PC-3 (cell line): ENCODE measurements around a stretch of chr1.

DNA sequence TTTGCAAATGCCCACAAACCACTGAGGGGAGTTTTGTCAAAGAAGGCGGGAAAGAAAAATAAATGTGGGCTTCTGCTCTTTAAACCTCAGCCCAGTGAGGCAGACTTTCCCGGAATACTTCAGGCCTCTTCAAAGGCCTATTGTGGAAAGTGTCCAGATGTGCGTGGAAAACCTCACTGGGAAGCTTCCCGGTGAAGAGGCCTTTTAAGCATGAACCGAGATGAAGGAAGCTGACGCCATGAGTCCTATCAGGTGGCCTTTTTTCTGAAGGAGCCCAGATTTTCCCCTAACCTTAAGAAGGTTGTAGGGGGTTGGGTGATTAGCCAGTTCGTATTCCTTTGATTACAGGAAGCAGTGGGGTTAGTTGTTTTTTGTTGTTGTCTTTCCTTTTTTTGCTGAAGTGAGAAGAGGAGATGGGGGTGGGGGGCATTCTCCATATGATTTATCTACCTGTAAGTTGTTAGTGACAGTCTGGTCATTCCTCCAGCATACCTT, 83.5 kb upstream of the HOOK1 start:
- RAMPAGE, long total RNA: no peak

- RAMPAGE, long total RNA: no peak
These were observed 495 bp upstream of the HOOK1 start for GRCh38 chr1:59814189-59814719.

- RAMPAGE, long total RNA: no peak
These were observed 59.9 kb upstream of the CYP2J2 start for GRCh38 chr1:59986417-59986939.

GRCh38 chr1:60281189-60281960, 207.8 kb upstream of the C1orf87 start:
- RAMPAGE, long total RNA: no peak

- RAMPAGE, long total RNA: no peak
These were observed 217.2 kb upstream of the NFIA start for GRCh38 chr1:60864813-60865883.

GRCh38 chr1:60990212-60990525, 92.2 kb upstream of the NFIA start:
- RAMPAGE, long total RNA: no peak

- RAMPAGE, long total RNA: no peak
These were observed 19.0 kb downstream of the NFIA start for GRCh38 chr1:61100861-61102237.

DNA sequence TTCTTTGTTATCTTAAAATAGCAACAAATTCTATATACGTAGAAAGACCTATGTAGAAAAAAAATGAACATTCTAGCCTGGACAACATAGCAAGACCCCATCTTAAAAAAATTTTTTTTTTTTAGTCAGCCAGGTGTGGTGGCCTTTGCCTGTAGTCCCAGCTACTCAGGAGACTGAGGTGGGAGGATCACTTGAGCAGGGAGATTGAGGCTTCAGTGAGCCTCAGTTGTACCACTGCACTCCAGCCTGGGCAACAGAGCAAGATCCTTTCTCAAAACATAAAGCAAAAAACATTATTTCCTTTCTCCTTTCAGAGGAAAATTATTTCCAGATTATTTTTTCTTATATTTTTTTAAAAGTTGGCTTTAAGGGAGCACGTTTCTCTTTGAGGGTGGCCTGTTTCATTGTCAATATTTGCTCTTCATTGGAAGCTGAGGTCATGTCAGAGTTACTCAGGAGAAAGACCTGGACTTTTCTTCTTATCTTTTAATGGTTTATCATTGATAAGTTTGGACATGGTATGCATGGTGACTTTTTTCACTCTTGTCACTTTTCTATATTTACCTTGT, 31.9 kb downstream of the NFIA start:
- RAMPAGE, long total RNA: no peak

GRCh38 chr1:61124775-61125199, 42.4 kb downstream of the NFIA start:
- RAMPAGE, long total RNA: no peak

GRCh38 chr1:61142585-61143297, 60.4 kb downstream of the NFIA start:
- RAMPAGE, long total RNA: no peak

- RAMPAGE, long total RNA: no peak
These were observed 131.3 kb downstream of the NFIA start for GRCh38 chr1:61213570-61214117.

DNA sequence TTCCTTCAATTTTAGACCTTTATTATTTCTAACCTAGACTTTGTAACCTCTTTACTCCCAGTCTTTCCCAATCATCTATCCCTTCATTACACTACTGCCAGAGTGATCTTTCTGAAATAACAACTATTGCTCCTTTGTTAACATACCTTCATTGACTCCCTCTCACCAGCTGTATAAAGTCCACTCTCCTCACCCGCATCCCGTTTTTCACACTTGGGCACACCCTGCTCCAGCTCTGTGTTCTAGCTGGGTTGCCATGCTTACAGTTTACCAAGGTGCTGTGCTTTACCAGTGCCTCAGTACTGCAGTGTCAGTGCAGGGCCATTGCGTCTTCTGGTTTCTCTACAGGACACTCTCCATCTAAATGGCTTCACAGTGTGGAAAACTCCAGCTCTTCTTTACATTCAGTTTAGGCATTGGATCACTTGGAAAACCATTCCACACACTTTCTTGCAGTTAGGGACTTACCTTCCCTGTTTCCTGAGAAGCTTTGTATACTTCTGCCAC, 148.2 kb downstream of the NFIA start:
- RAMPAGE, long total RNA: no peak

DNA sequence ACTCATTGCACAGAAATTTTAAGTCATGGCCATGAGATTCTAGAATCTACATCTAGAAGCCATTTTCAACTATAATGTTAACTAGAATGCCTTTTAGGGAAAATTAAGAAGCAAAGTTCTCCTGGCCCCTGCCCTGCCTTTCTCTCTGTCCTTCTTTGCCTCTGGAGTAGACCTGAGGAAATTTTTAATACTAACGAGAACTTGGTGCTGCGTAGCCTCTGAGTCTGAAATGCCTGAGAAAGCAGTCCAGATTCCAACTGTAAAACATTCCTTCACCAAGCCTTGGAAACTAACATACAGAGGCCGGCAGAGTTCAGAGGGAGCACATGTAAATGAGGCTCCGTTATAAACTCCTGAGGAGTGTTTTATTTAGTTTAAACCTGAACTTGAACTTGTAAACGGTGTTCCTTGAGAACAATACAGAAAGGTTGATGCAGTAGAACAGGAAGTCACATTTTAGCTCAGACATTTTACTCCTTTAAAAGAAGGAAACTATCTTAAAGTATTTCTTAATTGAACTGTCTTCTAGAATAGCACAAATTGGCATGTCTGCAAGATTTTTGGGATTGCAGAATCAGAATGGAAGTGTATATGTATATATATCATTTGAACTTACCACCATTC, 280.7 kb downstream of the TM2D1 start:
- RAMPAGE, long total RNA: no peak

- RAMPAGE, long total RNA: no peak
These were observed 278.2 kb downstream of the TM2D1 start for GRCh38 chr1:61446752-61447144.

GRCh38 chr1:62725891-62726275, 37.7 kb upstream of the DOCK7 start:
- RAMPAGE, long total RNA: no peak

- RAMPAGE, long total RNA: no peak
These were observed 45.6 kb upstream of the DOCK7 start for GRCh38 chr1:62733745-62734268.

- RAMPAGE, long total RNA: no peak
These were observed 972 bp downstream of the FOXD3 start for GRCh38 chr1:63323116-63323961.

GRCh38 chr1:63775744-63776145, 1.9 kb downstream of the ROR1 start:
- RAMPAGE, long total RNA: no peak

- RAMPAGE, long total RNA: no peak
These were observed 439 bp upstream of the CACHD1 start for GRCh38 chr1:64469474-64469905.

DNA sequence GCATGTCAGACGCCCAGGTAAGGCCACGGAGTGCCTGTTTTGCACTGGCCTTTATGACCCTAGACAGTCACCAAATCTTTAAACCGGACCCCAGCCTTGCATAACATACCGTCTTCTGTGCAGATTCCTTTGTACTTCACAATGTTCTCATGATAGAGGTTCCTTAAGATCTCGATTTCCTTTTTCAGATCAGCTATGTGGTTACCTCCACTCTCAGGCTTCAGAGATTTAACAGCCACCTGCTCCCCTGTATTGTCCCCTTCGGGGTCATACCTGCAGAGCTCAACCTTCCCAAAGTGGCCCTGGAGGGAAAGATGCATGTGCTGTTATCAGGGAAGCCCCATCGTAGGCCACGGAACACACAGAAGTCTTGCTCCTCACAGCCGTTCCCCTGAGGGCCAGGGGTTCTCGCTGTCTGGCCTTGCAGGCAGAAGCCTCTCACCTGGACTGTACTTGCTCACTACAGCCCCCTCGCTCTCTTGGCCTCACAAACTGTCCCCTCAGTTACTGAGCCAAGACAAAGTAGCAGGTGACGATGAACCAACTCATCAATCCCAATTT, 94.7 kb downstream of the RAVER2 start:
- RAMPAGE, long total RNA: no peak